Temporal lobe (tissue), 2 donors: ENCODE measurements around the gene ATG16L2.

DNA sequence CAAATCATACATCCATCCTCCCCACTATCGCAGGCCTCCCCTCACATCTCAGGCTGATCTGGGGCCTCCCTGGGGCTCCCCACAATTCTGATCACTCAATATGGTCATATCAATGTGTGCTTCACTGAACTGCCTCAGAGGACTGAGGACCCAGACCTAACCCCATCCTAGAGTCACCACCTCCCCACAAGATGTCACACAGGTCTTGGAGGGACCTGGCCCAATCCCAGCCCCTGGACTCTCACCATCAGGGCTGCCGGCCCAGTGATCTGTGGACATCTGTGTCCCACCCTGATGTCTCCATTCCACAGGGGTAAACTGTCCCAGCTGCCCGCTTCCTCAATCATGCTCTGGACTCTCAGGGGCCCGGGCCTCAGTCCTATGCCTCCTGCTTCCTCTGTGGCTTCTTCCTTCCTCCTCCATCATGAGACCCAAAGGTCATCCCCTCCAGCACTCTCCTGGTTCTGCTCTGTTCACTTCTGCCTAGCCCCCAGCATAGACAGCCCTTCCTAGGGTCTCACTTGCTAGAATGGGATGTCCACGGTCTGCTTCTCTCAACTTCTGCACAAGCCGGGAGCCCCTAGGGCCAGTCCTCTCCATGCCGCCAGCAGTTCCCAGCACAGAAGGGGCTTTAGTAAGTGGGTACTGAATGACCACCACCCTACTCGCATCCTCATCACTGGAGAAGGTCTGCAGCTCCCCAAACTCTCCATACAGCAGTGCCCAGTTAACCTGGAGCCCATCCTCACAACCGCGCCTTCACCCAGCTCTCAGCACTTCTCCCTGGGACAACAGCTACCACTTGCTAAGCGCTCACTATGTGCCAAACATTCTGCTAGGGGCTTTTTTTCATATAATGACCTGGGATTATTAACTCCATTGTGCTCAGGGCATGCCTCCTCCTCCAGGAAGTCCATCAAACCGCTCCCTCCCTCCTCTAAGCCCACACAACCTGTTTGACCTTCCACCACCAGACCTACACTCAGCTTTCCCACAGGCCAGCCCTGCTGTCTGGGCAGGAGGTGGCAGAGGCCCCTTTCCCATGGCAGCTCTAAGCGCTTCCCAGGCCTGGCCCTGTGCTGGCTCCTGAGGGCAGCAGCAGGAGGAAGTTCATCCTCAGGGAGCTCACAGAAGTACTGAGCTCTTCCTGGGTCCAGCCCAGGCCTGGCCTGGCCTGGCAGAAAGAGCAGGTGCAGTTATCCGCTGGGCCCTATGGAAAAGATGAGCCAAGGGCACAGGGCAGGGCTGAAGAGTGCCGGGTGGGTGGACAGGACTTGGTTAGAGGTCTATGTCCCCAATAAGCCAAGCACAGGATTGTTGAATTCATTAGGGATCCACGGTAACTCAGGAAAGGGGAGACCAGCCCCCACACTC, 31.8 kb downstream of the ARAP1 start:
- RAMPAGE, long total RNA = no peak

GRCh38 chr11:72723469-72723938, 28.7 kb downstream of the ARAP1 start:
- RAMPAGE, long total RNA = no peak

GRCh38 chr11:72741241-72741830, 10.9 kb downstream of the ARAP1 start:
- RAMPAGE, long total RNA = no peak

DNA sequence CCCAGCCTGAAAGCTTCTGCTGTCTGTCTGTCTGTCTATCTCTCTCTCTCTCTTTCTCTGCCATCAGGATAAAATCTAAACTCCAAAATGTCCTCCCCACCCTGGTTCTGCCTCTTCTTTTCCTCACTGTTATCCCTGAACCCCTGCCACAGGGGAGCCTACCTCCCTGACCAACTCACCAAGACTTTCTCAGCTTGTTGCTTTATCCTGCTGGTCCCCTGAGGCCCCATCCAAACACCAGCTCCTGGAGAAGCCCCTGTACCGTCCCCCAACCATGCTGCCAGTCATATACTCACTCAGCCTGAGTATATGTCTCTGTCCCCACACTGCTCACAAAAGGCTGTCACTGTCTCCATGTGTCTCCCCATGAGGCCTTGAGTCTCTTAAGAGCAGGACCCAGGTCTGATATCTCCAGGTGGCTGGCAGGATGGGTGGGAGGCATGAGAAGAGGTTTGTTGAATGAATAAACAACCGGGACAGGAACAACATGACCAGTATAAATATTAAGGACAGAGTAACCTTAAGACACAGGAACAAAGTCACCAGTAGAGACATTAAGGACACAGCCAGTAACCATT, 20.5 kb upstream of the ARAP1 start:
- RAMPAGE, long total RNA = no peak

DNA sequence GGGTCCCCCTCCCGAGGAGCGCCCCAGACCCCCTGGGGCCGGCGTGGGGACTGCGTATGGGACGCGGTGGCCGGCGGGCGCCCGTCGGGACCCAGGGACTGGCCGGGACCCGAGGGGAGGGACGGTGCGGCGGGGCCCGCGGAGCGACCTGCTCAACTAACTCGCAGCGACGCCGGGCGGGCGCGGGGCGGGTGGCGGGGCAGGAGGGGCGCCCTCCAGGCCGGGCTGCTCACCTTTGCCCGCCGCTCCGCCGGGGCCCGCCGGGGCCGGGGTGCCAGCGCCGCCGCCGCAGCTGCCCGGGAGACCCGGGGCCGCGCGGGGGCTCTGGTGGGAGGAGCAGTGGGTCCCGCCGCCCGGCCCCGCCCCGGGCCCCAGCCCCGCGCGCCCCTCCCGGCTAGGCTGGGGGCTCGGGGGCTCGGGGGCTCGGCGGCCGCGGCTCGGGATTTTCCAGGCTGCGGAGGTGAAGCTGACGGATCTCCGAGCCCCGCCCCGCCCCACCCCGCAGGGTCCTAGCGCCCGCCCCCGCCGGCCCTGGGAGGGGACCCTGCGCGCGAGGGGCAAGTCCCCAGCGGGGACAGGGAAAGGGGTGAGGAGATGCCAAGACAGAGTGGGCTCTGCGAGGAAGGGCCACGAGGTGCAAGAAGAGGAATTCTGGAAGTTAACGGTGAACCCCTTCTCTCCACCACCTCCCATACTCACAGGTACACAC, 12.3 kb downstream of the STARD10 start:
- RAMPAGE, long total RNA = no peak

DNA sequence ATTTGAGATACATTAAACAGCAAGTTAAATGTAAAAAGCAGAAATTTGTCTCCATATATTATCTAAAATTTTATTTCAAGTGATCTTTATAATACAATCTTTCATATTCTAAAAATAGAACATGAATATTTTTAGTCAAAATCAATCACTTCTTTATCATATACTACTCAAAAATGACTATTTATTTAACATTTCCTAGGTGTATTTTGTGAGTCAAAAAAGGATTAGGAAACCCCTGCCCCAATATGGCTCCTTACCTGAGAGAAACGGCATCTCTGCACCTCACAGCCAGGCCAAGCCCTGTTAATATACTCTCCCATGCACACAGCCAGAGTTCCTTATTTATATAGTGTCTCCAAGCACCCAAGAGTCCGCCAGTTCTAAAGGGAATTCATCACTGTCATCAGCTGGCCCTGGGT, 1.8 kb upstream of the ATG16L2 start:
- RAMPAGE, long total RNA = no peak

DNA sequence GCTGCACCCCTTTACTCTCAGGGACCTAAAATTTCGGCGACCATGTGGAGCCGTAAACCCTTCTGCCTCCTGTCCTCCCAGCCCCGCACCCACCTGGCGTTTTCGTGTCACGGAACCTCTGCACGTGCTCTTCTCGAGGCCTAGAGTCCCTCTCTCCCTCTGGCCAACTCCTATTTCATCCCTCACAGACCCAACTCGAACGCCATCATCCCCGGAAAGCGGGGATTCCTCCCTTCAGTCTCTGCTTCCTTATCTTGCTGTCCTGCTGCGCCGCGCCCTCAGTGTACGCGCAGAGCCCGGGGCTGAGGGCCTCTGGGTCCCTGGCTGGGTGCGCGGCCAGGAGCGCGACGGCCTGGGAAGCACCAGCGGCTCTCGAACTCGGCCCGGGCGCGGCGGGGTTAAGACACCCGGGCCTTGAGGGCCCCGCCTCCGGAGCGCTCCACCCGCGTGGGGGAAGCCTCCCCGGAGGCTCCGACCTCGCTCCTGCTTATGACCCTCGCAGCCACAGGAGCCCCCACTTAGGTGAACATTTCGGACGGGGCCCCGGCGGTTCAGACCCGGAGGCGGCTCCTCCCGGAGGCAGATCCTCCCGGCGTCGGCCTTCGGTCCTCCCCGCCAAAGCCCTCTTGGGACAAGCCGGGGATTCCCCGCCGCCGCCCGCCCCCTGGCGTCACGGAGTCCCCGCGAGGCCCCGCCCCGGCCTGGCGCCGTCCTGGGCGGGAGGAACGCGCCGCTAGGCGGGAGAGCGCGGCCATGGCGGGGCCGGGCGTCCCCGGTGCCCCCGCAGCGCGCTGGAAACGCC, at the start of gene ATG16L2:
Gene ATG16L2 (plus strand): TSS at position 719 of the 802 bp plus-strand sequence.
- RAMPAGE, long total RNA = no peak

GRCh38 chr11:72912952-72913626, 98.9 kb downstream of the ATG16L2 start:
- RAMPAGE, long total RNA = no peak

DNA sequence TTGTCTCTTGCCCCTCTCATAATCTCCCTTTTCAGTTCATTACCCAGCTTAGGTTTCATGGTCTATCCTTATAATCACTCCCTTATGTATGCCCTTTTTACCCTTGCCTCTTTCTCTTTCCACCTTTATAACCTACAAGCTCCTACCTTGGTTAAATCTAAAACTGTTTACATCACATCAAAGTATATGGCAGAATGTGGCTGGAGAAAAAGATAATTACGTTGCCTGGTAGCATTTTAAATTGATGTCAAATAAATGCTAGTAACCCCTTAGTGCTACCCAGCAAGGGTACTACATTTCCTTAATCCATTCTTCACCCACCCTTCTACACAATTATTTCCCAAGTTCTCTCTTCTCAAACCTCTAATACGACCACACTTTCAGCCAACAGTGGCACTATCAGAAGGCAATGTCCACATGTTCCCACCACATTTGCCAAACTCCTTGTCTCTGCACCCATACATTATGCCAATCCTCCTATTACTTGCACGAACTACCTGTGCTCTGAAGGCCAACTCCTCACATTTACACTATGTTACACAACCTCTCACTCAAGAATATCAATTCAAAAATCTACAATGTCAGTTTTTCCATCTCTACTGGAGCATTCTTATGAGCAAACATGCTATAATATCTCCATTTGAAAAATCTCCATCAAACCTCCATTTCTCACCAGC, 137.5 kb downstream of the FCHSD2 start:
- RAMPAGE, long total RNA = no peak

DNA sequence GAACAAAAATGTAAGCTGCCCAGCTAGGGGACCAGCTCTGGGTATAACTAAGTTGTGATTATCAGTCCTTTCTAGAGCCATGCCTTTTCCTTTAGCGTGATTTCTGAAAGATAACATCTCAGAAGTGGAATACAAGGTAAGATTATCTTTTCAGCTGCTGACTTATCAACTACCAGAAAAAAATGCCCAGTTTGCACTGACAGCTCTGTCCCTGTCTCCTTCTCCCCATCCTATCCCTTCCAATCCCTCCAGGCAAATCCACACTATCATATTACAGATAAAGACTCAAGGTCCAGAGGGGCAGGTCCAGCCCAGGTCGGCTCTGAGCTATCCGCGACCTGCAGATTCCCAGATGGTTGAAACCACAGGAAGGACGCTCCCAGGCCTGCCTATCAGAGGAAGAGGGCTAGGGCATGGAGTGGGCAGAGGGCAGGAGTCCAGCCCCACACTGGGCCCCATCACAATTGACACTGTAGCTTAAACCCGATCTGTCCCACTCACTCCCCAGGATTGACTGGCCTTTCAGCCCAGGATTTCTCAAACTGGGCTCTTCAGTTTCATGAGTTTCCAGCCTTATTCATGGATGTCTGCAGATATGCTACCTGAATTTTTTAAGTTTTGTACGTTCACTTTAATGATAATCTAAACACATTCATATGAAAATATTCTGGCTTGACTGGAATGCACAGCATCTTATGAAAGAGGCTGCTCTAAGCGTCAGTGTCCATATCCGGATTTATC, 16.3 kb upstream of the FCHSD2 start:
- RAMPAGE, long total RNA = no peak

GRCh38 chr11:73175421-73176101, 33.4 kb upstream of the FCHSD2 start:
- RAMPAGE, long total RNA = no peak

DNA sequence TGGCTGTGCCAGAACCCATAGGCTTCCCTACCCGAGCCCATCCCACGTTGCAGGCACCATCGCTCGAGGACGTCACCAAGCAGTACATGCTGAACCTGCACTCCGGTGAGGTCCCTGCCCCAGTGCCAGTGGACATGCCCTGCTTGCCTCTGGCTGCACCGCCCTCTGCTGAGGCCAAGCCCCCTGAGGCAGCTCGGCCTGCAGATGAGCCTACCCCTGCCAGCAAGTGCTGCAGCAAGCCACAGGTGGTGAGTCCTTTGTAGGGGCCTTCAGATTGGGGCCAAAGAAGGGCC, 3.5 kb downstream of the ARHGEF17 start:
- RAMPAGE, long total RNA = no peak

DNA sequence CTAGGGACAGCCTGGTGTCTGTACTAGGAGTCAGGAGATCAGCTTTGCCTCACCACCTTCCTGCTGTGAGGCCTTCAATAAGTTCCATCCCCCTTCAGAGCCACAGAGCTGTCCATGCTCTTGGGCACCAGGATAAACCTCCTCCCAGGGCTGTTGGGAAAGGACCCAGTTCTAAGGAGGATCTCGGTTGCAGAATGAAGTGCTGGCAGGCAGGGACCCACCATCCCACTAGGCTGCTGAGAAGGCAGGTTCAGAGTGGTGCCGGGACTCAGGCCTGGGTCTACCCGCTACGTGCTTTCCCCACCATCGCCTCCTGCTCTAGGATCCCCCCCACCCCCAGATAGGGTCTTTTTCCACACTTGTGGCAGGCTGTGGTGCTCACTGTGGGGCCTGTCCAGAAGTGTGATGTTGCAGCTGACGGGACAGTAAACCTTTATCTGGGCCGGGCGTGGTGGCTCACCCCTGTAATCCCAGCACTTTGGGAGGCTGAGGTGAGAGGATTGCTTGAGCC, 9.9 kb downstream of the ARHGEF17 start:
- RAMPAGE, long total RNA = no peak

GRCh38 chr11:73322239-73323240, 14.5 kb downstream of the ARHGEF17 start:
- RAMPAGE, long total RNA = no peak

- RAMPAGE, long total RNA = no peak
Observed at GRCh38 chr11:73335209-73335751, 27.2 kb downstream of the ARHGEF17 start.

GRCh38 chr11:73359429-73359905, 16.7 kb upstream of the RELT start:
- RAMPAGE, long total RNA = no peak

- RAMPAGE, long total RNA = no peak
Observed at GRCh38 chr11:73395757-73396744, 19.9 kb downstream of the RELT start.

GRCh38 chr11:73464488-73464812, 88.3 kb downstream of the RELT start:
- RAMPAGE, long total RNA = no peak

DNA sequence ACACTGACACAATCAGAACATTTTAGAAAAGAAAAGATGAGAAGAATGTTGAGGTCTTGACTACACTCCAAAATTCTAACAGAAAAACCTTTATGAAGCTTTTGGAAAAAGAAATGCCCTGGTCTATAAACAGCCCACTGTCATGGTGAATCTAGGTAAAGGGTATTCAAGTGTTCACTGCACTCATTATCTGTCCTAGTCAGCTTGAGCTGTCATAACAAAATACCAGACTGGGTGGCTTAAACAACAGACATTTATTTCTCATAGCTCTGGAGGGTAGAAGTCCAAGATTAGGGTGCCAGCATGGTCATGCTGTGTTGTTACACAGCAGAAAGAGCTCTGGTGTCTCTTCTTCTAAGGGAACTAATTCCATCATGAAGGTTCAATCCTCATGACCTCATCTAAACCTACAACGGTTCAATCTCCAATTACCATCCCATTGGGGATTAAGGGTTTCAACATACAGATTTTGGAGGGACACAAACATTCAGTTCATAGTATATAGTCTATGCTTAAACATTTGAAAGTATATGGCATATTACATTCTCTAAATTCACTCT, 89.2 kb downstream of the RELT start:
- RAMPAGE, long total RNA = no peak

DNA sequence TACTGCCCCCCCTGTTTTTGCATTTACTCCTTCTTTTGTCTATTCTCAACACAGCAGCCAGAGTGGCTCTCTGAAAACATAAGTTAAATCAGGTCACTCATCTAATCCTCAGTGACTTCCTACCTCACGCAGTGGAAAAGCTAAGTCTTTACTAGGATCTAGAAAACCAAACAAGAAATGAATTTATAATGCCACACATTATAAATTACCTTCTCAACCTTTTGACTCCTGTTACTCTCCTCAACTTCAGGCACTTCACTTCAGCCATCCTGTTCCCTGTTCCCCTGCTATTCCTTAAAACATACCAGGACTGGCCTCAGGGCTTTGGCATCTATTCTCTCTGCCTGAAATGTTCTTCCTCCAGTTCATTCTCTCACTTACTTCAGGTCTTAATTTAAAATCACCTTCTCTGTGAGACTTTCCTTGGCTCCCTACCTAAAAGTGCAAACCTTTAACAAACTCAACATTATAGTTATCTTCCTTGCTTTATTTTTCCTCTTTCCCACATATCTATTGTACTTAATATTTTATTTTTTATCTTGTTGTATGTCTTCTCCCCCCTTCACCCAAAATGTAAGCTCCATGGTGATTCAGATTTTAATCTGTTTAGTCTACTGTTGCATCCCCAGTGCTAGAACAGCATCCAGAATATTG, 107.5 kb downstream of the FAM168A start:
- RAMPAGE, long total RNA = no peak